Frontal cortex (tissue), 2 donors: ENCODE measurements around the gene CAP2.

DNA sequence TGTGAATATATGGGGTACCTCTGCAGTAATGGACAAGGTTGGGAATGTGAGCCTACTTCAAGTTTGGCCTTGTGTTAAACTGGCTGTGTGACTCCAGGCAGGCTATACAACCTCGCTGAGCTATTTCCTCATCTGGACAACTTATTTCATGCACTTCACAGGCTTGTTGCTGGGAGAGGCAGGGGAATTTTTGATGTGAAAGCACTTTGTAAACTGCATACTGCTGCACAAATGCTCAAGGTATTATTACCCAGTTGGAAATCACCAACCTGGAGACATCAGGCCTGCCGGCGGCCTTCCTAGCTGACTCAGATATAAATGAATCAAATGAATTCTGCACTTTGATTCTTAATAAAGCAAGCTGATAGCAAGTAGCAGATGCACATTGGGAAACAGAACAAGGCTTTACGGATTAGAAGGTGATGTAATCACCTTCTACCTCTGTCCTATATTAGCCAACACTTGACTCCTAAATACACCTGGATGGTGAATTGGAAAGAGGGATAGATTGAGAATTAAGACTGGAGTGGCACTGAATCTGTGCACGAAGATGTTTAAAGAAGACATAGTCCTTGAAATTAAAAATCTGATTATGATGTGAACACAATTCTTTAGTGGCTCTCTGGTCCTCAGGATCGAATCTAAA, 10.1 kb downstream of the JARID2 start:
- RAMPAGE, long total RNA: no peak

DNA sequence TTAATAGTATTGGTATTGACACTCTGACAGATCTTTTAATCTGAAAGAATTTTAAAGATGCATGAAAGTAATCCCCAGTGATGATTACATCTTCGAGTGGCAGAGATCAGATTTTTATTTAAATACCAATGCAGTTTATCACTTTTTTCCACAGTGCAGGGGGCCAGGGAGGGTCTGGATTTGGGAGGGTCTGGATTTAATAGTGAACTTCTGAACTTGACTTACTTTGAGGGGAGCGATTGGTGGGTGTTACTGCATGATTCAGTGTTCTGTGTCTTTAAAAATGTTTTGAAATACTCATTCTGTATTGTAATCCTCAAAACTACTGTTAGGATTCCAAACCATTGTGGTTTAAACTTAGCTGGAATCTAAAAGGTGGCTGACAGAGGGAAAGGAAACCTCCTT, 14.2 kb downstream of the JARID2 start:
- RAMPAGE, long total RNA: no peak

DNA sequence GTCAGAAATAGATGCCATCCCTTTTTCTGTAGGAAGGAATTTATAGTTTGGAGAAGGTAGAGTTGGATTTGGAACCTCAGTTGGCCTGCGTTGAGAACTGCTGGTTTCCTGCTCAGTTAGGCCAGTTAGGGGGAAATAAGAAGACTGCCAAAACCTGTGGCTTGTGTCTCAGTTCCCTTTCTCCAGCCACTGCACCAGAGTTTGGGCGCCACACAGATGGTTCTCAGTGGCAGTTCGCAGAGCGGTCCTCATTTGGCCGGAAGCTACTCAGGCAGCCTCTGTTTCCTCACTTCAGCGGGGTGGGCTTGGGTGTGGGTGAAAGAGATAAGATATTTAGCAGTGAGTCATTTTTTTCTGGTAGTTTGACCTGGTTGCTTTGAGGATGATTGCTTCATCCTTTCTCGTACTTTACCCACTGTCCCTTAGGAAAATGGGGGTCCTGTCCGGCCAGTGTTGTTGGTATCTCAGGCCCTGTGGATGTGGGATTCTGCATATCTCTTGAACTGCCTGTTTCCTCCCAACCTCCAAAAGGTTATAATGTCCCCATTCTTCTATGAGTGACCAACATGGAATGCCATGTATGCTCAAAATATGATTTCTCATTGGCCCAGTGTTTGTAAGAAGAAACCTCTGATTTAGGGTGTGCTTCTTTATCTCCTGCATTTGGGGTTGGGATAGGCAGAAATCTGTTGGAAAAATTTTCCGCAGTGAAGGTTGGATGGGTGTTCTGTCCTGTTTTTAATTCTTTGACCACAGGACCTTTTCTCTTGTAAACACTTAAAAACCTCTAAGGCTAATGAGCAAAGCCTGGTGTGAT, 53.8 kb downstream of the JARID2 start:
- RAMPAGE, long total RNA: no peak

DNA sequence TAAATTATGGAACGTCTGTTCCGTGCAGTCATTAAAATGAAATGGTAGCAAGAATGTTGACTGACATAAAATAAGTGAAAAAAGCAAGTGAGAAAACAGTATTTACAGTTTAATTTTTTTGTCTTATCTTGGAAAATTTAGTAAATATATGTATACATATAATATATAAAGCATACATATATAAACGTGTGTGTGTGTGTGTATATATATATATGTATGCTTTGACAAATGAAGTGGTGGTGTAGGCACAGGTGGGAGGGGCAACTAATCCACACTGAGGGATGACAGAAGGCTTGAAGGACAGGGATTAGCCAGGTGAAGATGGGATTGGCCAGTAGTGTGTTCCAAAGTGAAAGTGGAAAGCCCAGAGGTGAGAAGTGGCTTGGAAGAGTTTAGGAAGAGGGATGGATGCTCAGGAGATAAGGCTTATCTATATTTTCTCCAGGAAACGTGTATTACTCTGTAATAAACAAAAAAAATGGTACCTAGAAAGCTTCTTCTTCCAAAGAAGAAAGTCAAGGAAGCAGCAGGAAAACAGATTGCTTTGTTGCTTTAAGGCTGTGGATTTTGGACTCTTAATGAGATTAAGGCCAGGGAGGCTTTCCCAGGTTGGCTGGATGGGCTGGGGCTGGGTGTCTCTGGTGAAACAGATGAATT, 63.7 kb downstream of the JARID2 start:
- RAMPAGE, long total RNA: no peak

- RAMPAGE, long total RNA: no peak
These were observed 119.4 kb downstream of the JARID2 start for GRCh38 chr6:15365268-15365729.

GRCh38 chr6:15399788-15400580, 154.1 kb downstream of the JARID2 start:
- RAMPAGE, long total RNA: no peak

DNA sequence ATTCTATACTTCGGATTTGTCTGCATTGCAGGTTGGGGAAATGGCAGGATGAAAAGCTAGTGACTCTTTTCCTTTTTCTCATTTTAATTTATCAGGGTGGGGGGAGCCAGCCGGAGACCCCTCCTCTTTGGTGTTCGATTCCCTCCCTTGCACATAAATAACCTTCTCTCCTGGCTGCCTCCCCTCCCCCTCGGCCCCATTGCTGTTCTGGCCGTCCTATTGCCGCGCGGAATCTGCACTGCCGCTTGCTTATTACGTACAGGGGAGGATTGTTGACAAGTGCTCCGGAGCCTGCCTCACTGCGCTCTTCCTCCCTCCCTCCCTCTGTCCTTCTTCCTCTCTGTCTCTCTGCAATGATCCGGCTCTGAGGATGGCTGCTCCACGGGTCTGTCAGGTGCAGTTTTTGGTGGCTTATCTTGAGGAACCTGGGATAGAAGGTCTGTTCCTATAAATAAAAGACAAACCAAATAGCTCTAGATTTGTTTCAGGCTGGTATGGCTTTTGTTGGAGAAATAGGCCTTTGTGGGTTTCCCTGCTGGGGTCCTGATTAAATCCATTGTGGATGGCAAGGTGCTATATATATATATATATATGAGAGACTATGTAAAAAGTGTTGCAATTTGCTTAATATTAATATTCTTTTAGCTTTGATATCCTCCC, 154.8 kb downstream of the JARID2 start:
- RAMPAGE, long total RNA: no peak

DNA sequence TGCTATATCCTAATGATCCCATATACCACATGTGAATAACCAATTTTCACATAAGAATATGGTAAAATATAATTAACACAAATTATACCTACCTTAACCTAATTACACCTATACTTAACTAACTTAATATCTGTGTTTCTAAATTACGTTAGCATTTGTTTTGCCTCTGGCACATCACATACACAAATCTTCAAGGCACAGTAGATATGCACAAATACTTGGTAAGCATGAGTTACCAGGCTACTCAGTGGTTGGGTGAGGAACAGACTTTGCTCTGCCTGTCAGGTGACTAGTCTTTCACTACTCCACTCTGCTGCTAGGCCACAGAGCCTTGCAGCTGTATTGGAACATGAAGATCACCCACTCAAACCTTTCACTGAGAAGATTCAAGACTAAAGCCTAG, 47.1 kb downstream of the DTNBP1 start:
- RAMPAGE, long total RNA: no peak

GRCh38 chr6:15727457-15727752, 64.6 kb upstream of the DTNBP1 start:
- RAMPAGE, long total RNA: no peak

DNA sequence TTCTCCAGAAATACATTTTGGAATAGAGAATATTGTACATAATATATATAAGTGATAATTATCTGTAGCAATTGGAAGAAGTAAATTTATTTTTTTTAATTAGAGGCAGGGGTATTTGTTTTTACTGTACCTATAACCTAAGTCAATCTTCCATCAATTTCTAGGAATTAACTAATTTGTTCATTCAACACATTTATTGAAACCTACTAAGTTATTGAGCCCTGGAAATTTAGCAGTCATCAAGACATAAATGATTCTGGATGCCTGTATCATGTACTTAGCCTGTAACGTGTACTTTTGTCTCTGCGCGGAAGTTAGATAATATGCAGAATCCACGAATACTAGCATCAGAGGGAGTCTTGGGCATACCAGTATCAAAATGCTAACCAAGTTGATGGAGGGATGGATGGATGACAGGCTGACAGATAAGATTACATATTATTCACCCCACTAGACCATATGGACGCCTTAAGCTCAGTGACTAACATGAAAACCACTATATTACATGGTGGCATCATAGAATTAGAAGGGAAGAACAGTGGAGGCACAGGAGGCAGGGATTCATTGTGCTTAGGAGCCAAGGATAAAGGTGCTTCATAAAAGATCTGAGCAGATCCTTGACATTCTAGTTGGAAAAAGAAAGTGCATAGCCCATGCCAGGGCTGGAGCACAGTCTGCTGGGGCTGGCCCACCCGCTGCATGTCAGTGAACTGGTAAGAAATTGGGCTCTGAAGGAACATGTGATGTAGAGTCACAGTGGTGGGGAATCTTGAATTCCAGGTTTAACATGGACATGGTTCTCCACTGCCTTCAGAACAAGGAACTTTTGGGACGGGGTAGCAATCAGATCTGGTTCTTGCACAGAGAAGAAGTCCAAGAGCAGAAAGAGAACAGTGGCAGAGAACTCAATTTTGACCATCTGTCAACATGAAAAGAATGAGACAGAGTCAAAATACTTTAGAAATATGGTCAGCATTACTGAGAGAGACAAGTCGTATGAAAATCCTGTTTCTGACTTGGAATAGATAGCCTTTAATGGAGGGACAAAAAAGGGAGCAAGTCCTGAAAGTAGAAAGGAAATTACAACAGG, 20.3 kb downstream of the MYLIP start:
- RAMPAGE, long total RNA: no peak

DNA sequence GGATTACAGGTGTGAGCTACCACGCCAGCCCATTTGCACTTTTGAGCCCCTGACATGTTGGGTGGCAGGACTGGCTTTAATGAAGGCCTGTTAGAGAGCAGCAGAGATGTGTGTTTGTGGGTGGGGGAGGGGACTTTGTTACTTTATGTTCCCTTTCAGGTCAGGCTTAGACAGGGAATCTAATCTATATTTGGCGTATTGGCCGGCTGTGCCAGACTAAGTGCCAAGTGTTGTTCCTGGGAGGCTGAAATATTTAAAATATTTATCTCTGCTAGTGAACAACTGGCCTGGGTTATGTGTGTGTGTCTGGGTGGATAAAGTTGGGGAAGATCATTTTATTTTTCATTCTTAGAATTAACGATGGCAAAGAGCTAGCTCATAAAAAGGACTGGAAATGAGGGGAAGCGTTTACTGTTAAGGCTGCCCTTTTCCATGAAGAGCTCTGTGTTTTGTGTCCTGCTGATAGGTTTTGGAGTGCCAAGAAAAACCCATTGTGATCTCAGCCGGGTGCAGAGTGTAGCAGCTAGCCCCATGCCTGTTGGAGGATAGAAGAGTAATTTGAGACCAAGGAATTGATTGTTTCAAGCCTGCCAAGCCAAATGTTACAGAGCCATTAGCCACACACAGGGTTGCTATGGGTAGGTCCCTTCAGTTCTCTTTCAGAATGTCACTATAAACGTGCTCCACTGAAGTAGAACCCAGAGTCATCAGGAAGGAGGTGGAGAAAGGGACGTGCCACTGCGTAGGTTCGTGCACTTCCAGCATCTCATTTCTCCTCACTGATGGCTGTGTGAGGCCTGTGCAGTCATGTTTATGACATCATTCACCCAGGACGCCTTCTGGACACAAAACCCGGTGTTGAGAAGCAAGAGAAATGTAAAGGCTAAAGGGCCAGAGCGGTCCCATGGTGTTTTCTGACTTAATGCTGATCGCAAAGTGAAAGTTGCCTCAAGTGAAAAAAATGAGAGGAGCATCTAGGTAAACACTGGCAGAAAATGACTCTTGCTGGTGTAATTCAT, 6.4 kb downstream of the GMPR start:
- RAMPAGE, long total RNA: no peak

- RAMPAGE, long total RNA: no peak
These were observed 81.5 kb downstream of the GMPR start for GRCh38 chr6:16319812-16320448.

DNA sequence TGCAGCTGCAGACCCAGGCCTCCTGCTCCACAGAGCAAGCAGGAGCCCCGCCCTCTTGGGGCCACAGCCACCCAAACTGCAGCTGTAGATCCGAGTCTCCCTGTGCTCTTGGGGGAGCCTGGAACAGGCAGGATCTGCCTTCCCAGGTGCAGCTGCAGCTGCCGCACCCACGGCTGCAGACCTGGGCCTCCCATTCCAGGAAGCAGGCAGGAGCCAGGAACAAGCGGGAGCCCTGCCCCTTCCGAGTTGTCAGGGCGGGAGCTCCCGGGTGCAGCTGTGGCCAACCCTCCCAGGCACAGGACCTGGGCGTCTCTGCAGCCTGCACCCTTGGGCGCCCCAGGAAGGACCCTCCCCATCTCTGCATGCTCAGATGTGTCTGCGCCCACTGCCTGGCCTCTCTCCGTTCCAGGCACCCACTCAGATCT, 120.3 kb downstream of the GMPR start:
- RAMPAGE, long total RNA: no peak

- RAMPAGE, long total RNA: no peak
These were observed 248.1 kb downstream of the GMPR start for GRCh38 chr6:16486402-16487017.

DNA sequence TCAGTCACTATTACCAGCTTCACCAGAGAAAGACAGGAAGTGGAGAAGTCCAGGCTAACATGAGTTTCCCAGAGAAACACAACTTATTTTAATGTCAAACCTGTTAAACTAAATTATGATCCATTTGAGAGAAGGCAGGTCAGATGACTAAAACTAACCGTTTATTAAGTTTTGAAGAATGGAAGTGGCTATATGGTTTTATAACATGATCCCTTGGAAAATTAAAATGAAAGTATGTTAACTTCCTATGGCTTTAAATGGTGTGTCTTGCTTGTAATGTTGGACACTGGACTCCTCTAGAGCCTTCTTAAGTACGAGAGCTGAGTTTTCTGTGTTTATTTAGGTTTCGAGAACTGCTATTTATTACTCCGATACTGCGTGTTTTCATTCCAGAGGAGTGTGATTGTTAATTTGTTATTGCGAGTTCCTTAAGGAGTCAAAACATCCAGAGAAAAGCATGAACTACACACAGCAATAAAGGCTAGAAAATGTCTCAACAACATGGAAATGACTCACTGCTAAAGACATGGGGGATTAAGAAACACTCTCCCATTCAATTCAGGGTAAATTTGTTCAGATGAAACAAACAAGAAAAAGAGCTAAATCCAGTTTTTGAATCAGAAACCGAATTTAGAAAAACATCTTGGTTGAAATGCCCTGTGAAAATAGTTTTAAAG, 36.2 kb downstream of the ATXN1 start:
- RAMPAGE, long total RNA: no peak

- RAMPAGE, long total RNA: no peak
These were observed 22.1 kb downstream of the ATXN1 start for GRCh38 chr6:16739030-16739721.

DNA sequence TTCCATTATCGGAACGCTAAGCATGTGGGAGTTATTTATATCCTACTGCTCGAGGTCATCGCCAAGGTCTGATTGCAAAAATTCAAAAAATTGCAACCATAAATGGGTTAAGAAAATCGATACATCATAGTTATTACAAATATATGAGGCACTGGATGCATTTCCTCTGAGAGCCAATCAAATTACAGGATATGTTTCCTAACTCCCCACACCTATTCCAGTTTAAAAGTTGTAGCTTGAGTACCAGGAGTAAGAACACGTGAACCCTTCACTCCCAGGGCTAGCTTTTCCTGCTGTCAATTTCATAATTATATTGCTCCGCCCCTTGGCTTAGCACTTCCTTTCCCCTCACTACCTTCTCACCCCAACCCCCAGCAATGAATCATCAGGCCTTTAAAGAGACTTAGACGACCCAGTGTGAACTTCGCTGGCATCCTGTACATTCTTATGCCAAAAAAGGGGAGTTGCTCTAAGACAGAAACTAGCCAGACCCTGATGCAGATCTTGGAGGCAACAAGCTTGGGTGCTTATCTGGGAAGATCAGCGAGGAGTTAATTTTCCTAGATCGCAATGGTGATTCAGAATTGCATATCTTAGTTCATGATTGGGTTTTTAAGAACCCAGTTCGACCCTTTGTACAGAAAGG, 7.8 kb upstream of the ATXN1 start:
- RAMPAGE, long total RNA: no peak

GRCh38 chr6:17012471-17012958, 89.3 kb upstream of the STMND1 start:
- RAMPAGE, long total RNA: no peak

DNA sequence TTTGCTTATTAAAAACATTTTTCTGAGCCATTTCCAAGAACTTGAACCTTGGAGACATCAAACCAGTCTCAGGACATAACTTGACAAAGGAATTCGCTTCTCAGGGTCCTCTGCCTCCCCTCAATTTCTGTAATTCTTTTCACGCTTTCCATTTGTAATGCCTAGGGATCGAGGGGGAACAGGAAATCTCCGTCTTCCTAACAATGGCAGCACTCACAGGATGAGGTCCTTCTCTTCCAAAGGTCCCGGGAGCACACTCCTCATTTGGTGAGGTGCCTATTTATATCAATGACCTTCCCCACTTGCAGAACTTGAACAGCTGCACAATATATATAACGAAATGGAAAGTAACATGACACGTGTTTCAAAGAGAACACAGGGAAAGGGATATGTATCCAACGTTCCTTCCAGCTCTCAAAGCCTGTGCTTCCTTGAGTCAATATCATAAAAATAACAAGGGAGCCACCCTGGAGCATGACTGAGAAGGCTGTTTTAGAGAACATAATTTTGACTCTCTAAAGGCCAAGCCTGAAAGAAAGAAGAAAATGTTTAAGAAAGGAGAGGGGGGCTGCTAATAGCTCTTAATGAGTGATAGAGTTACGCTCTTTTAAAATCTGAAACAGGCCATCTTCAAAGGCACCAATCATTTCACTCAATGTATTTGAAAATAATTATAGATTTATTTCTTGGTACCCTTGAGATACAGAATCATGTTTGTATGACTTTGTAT, 78.6 kb upstream of the RBM24 start:
- RAMPAGE, long total RNA: no peak

DNA sequence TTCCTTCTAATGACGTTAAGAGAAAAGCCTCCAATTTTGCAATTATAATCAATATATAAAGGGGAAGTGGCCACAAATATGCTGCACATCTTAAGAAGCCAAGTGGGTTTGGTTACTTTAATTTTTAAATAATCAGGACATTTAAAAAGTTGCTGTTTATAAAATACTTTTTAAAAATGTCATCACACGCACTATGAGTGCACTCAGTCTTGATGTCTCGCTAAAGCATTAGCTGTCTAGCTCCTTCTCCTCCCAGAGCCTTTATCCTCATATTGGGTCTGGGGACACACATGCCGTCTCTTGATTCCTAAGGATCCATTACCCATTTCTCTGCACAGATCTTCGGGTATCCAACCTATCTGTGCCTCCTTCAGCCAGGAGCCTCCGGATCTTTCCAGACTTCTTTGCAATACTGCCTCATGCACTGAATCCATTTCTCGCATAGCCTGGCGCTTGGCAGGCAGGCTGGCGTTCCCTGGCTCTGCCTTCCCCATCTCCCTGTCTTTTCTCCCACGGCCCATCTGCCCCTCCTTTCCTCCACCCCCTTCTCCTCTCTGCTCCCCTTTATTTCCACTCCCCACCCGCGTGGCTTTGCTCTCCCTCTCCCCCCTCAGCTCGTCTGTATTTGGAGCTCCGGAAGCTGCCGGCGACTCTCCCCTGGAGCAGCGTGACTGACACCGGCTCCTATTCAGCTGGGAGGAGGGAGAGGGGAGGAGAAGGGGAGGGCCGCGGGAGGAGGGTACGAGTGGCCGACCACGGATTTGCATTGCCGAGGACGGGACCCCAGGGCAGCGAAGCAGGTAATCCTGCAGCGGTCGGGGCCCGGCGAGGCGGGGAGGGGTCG, at the start of gene CAP2:
CAP2 (plus strand) TSS at position 649 of the 844 bp plus-strand sequence.
- RAMPAGE, long total RNA: no peak